ENCODE measurements around a stretch of chr16.

GRCh38 chr16:85902604-85903224 lies 3.8 kb downstream of the IRF8 start:
- RAMPAGE, long total RNA, result no peak
- RRBS, 2 experiments, result 3 to 4% methylated on average over 5 of the region's 12 CpGs
CAGE:
- cytosol, long polyA minus RNA, result start-site peak on the plus strand at chr16:85902911-85902951, 135 reads
- cytosol, long polyA plus RNA, result start-site peak on the plus strand at chr16:85902804-85903111, 1,098 and 1,040 reads in 2 replicates
- long polyA plus RNA, result start-site peak on the plus strand at chr16:85902939-85903111, 954 and 876 reads in 2 replicates
- nucleolus, long total RNA, result start-site peak on the minus strand at chr16:85902711-85902717, 35 reads; start-site peak on the plus strand at chr16:85902812-85903004, 396 reads
- nucleus, long polyA plus RNA, result start-site peak on the plus strand at chr16:85902939-85903029, 561 and 530 reads in 2 replicates
- nucleus, long total RNA, result no peak

GRCh38 chr16:85904457-85904750 lies 5.4 kb downstream of the IRF8 start:
- RAMPAGE, long total RNA, result no peak
- RRBS, 2 experiments, result no CpG with 5 or more reads among the region's 7 CpGs
CAGE:
- cytosol, long polyA minus RNA, result no peak
- cytosol, long polyA plus RNA, result no peak
- long polyA plus RNA, result no peak
- nucleolus, long total RNA, result no peak
- nucleus, long polyA plus RNA, result no peak
- nucleus, long total RNA, result no peak

DNA sequence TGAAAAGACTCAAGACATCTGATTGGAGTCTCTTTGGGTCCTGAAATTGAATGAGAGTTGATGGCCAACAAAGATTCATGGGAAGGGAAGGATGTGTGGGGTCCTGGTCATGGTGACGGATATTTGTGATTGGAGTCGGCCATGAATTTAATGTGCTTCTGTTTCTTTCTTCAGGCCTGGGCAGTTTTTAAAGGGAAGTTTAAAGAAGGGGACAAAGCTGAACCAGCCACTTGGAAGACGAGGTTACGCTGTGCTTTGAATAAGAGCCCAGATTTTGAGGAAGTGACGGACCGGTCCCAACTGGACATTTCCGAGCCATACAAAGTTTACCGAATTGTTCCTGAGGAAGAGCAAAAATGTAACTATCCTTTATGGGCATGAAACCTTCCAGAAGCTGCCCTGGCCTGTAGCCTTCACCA lies 9.9 kb downstream of the IRF8 start:
- RAMPAGE, long total RNA, result no peak
- RRBS, 2 experiments, result no CpG with 5 or more reads among the region's 8 CpGs
CAGE:
- cytosol, long polyA minus RNA, result no peak
- cytosol, long polyA plus RNA, result no peak
- long polyA plus RNA, result no peak
- nucleolus, long total RNA, result no peak
- nucleus, long polyA plus RNA, result no peak
- nucleus, long total RNA, result no peak

DNA sequence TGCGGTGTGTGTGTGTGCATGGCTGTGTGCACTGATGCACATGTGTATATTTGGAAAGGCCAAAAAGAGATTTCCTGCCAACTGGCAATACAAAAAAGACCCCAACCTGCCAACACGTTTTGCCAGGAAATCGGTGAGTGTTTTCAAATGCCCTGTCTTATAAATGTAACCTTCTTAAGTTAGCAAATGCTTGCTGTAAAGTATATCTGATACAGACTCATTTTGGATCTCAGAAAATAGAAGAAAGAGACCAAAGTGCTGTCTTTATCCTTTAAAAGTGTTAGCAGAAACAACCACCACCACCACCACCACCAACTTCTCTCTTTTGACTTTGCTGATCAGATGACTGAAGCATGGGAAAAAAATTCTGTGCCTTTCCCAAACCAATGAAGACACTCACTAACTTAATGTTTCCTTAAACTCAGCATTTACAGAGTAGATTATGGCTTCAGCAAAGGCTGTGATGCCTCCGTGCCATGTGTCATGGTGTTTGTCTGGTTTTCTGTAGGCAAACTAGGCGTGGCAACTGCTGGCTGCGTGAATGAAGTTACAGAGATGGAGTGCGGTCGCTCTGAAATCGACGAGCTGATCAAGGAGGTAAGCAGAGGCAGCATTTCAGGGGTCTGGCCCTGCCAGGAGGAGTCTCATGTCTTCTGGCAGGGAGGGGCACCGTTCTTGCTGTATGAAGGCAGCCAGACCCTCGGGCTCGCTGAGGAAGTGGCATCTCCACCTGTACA lies 12.3 kb downstream of the IRF8 start:
- RAMPAGE, long total RNA, result no peak
- RRBS, 2 experiments, result no CpG with 5 or more reads among the region's 13 CpGs
CAGE:
- cytosol, long polyA minus RNA, result no peak
- cytosol, long polyA plus RNA, result no peak
- long polyA plus RNA, result no peak
- nucleolus, long total RNA, result no peak
- nucleus, long polyA plus RNA, result no peak
- nucleus, long total RNA, result no peak

GRCh38 chr16:85916229-85916946 lies 17.4 kb downstream of the IRF8 start:
- RAMPAGE, long total RNA, result no peak
- RRBS, 2 experiments, result 64 to 75% methylated on average over 1 of the region's 18 CpGs
CAGE:
- cytosol, long polyA minus RNA, result no peak
- cytosol, long polyA plus RNA, result no peak
- long polyA plus RNA, result no peak
- nucleolus, long total RNA, result no peak
- nucleus, long polyA plus RNA, result no peak
- nucleus, long total RNA, result no peak

DNA sequence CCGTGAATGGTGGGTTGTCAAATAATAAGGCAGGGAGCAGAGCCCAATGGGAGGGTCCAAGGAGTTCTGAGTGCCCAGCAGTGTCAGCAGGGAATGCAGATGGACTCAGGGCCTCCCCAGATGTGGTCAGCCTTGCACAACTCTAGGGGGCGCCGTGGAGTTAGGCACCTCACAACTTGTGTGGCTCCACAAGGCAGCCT lies 18.0 kb downstream of the IRF8 start:
- RAMPAGE, long total RNA, result no peak
- RRBS, 2 experiments, result no CpG with 5 or more reads among the region's 3 CpGs
CAGE:
- cytosol, long polyA minus RNA, result no peak
- cytosol, long polyA plus RNA, result no peak
- long polyA plus RNA, result no peak
- nucleolus, long total RNA, result no peak
- nucleus, long polyA plus RNA, result no peak
- nucleus, long total RNA, result no peak

- RAMPAGE, long total RNA, result no peak
- RRBS, 2 experiments, result no CpG with 5 or more reads among the region's 25 CpGs
CAGE:
- cytosol, long polyA minus RNA, result no peak
- cytosol, long polyA plus RNA, result no peak
- long polyA plus RNA, result no peak
- nucleolus, long total RNA, result no peak
- nucleus, long polyA plus RNA, result no peak
- nucleus, long total RNA, result no peak
These were observed 30.4 kb downstream of the IRF8 start for GRCh38 chr16:85929153-85929964.

DNA sequence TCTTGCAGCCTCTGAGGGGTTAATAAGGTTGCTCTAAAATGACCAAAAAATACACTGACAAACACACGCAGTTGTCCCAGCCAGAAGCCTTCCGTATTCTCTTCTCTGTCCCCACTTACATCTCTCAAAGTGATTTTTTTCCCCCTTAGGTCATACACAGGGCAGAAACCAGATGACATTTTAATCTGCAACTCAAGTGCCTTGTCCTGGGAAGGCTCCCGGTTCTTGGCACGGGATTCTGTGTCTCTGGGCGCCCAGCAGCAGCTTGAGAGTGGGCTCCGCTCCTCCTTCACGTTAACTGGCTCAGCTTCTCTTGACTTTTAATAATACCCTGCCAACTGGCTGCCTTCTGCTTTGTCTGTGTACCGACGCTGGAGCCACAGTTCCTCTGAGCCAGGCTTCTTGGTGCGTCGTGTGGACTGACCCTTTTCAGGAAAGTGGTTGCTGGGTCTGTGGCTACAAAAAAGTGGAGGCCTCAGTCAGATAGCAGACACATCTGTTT lies 64.7 kb downstream of the IRF8 start:
- RAMPAGE, long total RNA, result no peak
- RRBS, 2 experiments, result no CpG with 5 or more reads among the region's 11 CpGs
CAGE:
- cytosol, long polyA minus RNA, result no peak
- cytosol, long polyA plus RNA, result no peak
- long polyA plus RNA, result no peak
- nucleolus, long total RNA, result no peak
- nucleus, long polyA plus RNA, result no peak
- nucleus, long total RNA, result no peak

- RAMPAGE, long total RNA, result no peak
- RRBS, 2 experiments, result no CpG with 5 or more reads among the region's 8 CpGs
CAGE:
- cytosol, long polyA minus RNA, result no peak
- cytosol, long polyA plus RNA, result no peak
- long polyA plus RNA, result no peak
- nucleolus, long total RNA, result no peak
- nucleus, long polyA plus RNA, result no peak
- nucleus, long total RNA, result no peak
These were observed 66.2 kb downstream of the IRF8 start for GRCh38 chr16:85965034-85965615.

DNA sequence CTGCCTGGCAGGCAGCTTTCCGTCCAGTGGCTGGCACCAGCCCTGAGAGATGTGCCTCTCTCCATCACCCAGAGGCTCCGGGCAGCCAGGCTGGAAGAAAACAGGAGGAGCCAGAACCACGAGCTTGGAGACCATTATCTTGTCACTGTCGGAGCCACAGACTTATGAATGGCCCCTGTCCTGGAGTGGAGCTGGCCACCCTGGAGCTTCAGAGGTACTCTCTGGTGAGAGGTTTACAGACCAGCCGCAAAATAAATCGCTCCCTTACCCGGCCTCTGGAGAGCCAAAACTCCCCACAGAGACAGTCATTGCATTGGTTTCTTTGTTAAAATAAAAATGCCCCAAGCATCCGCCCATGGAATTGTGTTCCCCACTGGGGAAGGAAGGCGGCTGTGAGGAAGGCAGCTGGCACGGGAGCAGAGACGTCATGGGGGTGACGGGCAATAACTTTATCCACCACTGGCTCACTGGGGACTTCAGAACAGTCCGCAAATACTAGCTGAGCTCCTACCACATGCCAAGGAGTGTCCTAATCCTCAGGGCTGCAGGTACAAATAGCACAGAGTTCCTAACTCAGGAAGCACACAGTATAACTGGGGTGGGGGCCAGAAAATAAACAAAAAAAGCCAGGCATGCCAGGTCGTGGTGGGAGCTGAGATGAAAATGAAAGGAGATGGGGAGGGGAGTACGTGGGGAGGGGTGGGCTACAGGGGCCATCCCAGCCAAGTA lies 266.2 kb upstream of the FOXF1 start:
- RAMPAGE, long total RNA, result no peak
- RRBS, 2 experiments, result no CpG with 5 or more reads among the region's 15 CpGs
CAGE:
- cytosol, long polyA minus RNA, result no peak
- cytosol, long polyA plus RNA, result no peak
- long polyA plus RNA, result no peak
- nucleolus, long total RNA, result no peak
- nucleus, long polyA plus RNA, result no peak
- nucleus, long total RNA, result no peak

- RAMPAGE, long total RNA, result no peak
- RRBS, 2 experiments, result no CpG with 5 or more reads among the region's 7 CpGs
CAGE:
- cytosol, long polyA minus RNA, result no peak
- cytosol, long polyA plus RNA, result no peak
- long polyA plus RNA, result no peak
- nucleolus, long total RNA, result no peak
- nucleus, long polyA plus RNA, result no peak
- nucleus, long total RNA, result no peak
These were observed 209.3 kb upstream of the FOXF1 start for GRCh38 chr16:86301147-86301377.

DNA sequence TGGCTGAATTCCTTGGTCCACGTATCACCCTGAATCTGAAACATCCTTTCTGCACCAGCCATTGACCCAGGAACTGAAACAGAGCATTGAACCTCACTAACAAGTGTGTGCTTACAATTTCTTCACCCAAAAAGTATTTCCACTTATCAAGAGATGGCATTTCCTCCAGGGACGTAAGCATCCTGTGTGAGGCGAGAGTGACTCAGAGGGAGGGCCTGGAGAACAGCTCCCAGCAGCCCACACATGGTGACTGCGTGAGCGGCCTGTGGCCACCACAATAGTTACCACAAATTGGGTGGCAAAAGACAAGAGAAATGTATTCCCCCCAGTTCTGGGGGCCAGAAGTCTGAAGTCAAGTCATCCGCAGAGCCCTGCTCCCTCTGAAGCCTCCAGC lies 122.9 kb upstream of the FOXF1 start:
- RAMPAGE, long total RNA, result no peak
- RRBS, 2 experiments, result no CpG with 5 or more reads among the region's 6 CpGs
CAGE:
- cytosol, long polyA minus RNA, result no peak
- cytosol, long polyA plus RNA, result no peak
- long polyA plus RNA, result no peak
- nucleolus, long total RNA, result no peak
- nucleus, long polyA plus RNA, result no peak
- nucleus, long total RNA, result no peak

- RAMPAGE, long total RNA, result no peak
- RRBS, 2 experiments, result 4 to 8% methylated on average over 3 to 5 of the region's 18 CpGs
CAGE:
- cytosol, long polyA minus RNA, result no peak
- cytosol, long polyA plus RNA, result no peak
- long polyA plus RNA, result no peak
- nucleolus, long total RNA, result no peak
- nucleus, long polyA plus RNA, result no peak
- nucleus, long total RNA, result no peak
These were observed 8.2 kb upstream of the FOXF1 start for GRCh38 chr16:86502025-86502719.

GRCh38 chr16:86513525-86513990 lies 3.2 kb downstream of the FOXF1 start:
- RAMPAGE, long total RNA, result no peak
- RRBS, 2 experiments, result 40% methylated on average over 4 of the region's 29 CpGs; no CpG with 5 or more reads in 1 of the 2 experiments
CAGE:
- cytosol, long polyA minus RNA, result no peak
- cytosol, long polyA plus RNA, result no peak
- long polyA plus RNA, result no peak
- nucleolus, long total RNA, result no peak
- nucleus, long polyA plus RNA, result no peak
- nucleus, long total RNA, result no peak

DNA sequence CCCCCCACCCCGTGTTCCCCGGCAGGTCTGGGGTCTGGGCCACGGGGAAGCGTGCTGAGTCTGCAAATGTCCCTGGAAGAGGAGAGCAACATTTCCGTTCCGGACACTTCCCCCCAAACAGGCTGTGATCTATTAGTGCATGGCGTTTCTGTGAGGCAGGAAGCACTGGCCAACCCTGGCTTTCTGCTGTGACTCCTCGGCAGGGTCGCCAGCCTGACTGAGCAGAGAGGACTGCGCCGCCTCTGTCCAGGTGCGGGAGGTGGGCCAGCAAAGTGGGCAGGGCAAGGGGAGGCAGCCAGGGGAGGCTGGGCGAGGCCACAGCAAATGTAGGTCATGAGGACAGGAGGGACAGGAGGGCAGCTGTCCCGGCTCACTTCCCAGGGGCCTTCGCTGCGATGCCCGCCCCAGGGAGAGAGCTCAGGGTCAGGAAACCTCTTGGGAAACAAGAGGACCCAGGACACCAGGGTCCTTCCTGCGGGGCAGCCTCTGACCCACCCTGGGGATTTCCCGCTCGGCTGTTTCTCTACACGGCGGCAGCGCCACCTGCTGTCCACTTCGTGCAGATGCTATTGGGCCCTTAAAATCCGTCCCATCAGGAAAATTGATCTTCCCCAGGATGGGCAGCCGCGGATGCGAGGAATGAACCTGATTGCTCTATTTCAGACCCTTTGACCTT lies 9.5 kb downstream of the FOXF1 start:
- RAMPAGE, long total RNA, result no peak
- RRBS, 2 experiments, result 7% methylated on average over 5 of the region's 28 CpGs
CAGE:
- cytosol, long polyA minus RNA, result no peak
- cytosol, long polyA plus RNA, result no peak
- long polyA plus RNA, result no peak
- nucleolus, long total RNA, result no peak
- nucleus, long polyA plus RNA, result no peak
- nucleus, long total RNA, result no peak

DNA sequence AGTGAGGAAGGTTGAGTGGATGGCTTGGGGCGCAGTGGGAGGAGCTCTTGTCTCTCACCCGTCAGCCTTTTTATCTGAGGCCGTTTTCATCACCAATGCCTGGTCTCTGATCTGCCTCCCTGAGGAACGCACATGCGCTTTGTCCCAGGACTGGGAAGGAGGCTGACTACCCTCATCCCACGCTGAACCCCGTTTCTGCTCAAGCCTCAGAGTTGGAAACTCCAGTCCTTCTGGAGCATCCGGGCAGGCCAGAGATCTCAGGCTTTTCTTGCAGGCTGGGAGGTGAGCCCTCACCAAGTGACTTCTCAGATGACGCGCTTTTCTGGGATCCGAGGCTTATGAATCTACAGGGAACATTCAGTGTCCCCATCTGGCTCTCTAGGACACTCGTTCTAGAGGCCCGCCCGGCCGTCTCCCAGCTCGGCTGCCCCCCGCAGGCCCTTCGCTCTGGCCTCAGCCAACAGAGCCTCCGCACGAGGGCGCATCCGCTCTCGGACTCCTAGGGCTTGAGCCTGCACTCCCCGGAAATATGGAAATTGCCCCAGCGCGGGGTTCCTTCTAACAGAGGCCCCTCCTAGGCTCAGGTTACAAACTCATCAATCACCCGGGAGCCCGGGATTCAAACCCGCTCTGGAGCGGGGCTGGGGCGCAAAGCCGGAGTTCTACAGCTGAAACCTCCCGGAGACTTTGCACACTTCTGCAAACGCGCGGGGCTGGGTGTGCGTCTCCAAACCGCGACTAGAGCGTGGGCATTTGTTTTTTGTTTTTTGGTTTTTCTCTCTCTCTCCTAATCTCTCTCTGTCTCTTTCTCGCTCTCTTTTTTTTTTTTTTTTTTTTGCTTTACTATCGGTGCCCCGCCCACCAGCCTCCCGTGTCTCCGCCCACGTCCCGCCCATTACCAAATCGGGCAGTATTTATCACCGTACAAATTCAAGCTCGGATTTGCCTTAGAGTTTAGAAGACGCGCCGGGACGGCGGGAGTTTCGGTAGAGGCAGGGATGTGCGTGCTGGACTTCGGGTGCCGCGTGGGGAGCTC lies 2.6 kb upstream of the FOXL1 start:
- RAMPAGE, long total RNA, result no peak
- RRBS, 2 experiments, result 2 to 9% methylated on average over 8 to 13 of the region's 60 CpGs
CAGE:
- cytosol, long polyA minus RNA, result no peak
- cytosol, long polyA plus RNA, result no peak
- long polyA plus RNA, result no peak
- nucleolus, long total RNA, result no peak
- nucleus, long polyA plus RNA, result no peak
- nucleus, long total RNA, result no peak

DNA sequence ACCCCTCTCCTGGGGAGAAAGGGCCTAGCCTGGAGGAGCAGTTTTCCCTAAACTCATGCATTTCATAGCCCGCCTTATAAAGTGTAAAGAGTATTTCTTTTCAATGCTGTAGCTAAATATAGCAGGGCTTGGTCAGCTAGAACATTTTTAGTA lies 7.8 kb downstream of the FOXL1 start:
- RAMPAGE, long total RNA, result no peak
- RRBS, 2 experiments, result no CpG with 5 or more reads among the region's 1 CpG
CAGE:
- cytosol, long polyA minus RNA, result no peak
- cytosol, long polyA plus RNA, result no peak
- long polyA plus RNA, result no peak
- nucleolus, long total RNA, result no peak
- nucleus, long polyA plus RNA, result no peak
- nucleus, long total RNA, result no peak

DNA sequence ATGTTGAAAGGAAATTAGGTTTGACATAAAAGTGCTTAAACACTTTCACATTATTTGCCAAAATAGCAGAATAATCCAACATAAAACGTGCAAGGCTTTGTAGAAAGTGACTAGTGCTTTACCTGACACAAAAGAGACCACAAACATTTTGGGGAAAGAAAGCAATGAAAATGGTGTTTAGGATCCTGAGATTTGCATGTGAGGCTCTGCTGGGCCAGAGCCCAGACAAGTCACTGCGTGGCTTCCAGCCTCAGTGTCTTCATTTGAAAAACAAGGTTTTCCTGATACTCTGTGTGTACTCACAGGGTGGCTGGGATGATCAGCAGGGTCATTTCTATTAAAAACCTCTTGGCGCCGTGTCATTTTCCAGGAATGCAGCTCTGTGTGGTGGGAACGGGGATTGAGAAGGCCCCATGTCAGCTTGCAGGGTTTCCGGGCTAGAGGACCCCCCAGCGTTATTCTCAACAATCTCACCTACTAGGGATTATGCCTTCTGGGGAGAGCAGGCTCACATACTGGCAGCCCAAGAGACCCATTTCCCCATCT lies 73.4 kb downstream of the FOXL1 start:
- RAMPAGE, long total RNA, result no peak
- RRBS, 2 experiments, result no CpG with 5 or more reads among the region's 7 CpGs
CAGE:
- cytosol, long polyA minus RNA, result no peak
- cytosol, long polyA plus RNA, result no peak
- long polyA plus RNA, result no peak
- nucleolus, long total RNA, result no peak
- nucleus, long polyA plus RNA, result no peak
- nucleus, long total RNA, result no peak

GRCh38 chr16:86740787-86741230 lies 162.5 kb downstream of the FOXL1 start:
- RAMPAGE, long total RNA, result no peak
- RRBS, 2 experiments, result no CpG with 5 or more reads among the region's 13 CpGs
CAGE:
- cytosol, long polyA minus RNA, result no peak
- cytosol, long polyA plus RNA, result no peak
- long polyA plus RNA, result no peak
- nucleolus, long total RNA, result no peak
- nucleus, long polyA plus RNA, result no peak
- nucleus, long total RNA, result no peak

DNA sequence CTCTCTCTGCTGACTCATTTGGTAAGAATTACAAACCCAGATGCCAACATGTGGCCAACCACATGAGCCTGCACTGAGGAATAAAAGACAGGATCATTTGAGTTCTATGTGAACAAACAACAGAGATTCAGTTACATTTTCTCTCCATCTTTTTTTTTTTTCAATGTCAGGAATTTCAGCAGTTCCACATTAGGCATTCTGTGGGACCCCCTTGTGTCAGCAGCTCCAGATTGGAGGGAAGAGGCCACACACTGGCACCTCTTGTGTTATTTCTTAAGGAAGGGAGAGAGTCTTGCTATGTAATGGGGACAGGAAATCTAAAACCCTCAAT lies 172.9 kb downstream of the FOXL1 start:
- RAMPAGE, long total RNA, result no peak
CAGE:
- cytosol, long polyA minus RNA, result no peak
- cytosol, long polyA plus RNA, result no peak
- long polyA plus RNA, result no peak
- nucleolus, long total RNA, result no peak
- nucleus, long polyA plus RNA, result no peak
- nucleus, long total RNA, result no peak